ENCODE measurements around a stretch of chr16.

GRCh38 chr16:49858219-49859071 lies 2.5 kb upstream of the ZNF423 start:
- PRO-cap: bidirectional peak, plus-strand start at chr16:49858508, minus-strand start at chr16:49858313

- PRO-cap: no peak
These were observed 27.9 kb upstream of the ZNF423 start for GRCh38 chr16:49883694-49884348.

DNA sequence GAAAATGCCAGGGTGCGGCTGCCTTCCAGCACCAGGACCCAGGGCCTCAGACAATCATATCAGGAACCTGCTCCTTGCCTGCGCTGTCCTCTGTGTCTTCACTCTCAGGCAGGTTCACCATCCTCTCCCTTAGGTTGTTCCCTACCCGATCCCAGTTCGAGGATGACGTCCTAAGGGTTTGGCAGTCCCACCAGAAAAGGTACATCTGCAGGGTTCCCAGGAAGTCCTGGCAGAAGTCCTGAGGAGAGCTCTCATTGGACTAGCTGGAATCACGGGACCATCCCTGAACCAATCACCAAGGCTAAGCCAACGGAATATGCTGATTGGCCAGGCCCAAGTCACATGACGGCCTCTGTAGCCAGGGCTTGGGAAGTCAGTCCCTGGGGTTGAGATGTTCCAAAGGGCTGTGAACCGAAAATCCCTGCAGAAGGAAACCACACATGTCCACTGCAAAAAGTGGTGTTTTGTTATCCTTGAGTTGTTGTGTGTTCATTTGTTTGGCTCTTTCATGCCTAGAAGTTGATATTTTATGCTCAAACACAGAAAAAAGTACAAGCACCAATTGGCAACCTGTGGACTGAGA lies 68.1 kb upstream of the ZNF423 start:
- PRO-cap: no peak

GRCh38 chr16:50153790-50154652 lies 915 bp downstream of the TENT4B start:
- PRO-cap: no peak

DNA sequence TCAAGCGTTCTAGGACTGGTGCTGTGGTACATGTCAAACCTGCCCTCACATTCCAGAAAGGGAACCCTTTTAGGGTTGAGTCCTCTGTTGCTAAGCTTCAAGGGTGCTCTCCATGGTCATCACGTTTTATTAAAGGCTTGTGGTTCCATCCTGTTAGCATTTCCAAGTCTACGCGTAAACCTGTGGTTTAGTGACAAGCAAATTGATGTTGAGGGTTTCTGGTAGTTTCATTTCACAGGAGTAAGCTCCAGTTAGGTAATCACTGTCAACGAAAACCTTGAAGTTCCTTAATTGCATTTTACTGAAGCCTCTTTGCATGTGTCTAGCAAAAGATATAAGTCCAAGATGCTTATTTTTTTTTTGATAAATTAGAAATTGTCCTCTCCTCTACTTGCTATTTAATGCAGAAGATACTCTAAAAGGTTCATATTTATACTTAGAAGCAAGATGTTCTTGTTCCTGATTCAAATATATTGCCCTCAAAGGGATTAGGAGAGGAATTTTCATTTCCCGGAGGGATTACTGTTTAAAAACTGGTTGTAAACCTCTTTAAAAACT lies 2.6 kb downstream of the TENT4B start:
- PRO-cap: no peak

DNA sequence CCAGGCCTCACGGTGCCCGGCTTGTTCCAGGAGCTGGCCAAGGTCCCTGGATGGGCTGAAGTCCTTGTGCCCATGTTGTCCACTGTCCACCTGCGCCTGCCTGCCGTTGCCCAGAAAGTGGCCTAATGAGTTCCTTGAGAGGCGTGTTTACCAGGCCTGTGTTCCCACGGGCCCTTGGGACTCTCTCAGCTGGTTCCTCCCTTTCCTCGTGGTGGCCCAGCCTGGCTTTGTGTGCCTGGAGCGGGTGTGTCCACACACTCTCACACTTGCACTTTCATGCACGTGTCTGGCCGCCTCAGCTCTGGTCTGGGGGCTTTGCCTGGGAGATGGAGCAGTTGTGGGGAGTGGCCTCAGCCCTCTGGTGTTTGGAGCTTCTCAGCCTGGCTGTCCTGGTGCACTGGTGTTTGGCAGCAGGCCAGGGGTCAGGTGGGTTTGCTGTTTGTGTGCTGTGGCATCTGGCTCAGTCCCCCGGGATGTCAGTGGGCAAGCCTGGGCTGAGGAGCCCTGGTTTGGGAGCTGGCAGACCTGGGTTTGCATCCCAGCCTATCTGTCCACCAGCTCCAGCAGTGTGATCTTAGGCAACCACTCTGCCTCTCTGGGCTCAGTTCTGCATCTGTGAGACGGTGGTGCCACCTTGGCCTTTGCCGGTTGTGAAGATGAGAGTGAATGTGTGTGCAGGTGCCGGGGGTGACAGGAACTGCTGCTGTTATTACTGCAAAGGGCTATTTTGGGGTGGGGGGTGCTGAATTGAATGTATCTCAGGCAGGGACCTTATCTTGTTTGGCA lies 18.1 kb downstream of the ADCY7 start:
- PRO-cap: no peak

GRCh38 chr16:50333994-50335094 lies 34.4 kb downstream of the BRD7 start:
- PRO-cap: no peak

DNA sequence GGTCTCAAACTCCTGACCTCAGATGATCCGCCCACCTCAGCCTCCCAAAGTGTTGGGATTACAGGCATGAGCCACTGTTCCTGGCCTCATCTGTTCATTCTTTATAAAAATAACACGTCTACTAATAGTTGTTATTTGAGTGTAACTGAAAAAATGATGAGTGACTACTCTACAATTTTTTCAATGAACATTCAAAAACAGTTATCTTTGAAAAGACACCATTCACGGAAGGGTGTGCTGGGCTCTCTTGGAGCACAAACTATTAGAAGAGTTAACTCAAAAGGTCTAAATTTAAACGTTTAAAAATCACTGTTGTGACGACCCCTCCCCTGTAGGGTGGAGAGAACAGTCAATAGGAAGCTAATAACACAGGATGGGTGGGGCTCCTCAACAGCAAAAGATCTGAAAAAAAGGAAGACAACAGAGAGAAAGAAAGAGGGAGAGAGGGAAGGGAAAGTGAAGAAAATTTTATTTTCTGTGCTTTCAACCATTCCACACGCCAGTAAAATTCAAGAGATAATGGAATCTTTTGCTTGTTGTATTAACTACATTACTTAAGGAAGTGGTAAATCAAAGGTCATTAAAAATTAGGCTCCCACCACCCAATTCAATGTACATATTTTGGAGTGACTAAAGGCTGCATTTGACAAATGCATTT lies 31.2 kb downstream of the BRD7 start:
- PRO-cap: no peak

DNA sequence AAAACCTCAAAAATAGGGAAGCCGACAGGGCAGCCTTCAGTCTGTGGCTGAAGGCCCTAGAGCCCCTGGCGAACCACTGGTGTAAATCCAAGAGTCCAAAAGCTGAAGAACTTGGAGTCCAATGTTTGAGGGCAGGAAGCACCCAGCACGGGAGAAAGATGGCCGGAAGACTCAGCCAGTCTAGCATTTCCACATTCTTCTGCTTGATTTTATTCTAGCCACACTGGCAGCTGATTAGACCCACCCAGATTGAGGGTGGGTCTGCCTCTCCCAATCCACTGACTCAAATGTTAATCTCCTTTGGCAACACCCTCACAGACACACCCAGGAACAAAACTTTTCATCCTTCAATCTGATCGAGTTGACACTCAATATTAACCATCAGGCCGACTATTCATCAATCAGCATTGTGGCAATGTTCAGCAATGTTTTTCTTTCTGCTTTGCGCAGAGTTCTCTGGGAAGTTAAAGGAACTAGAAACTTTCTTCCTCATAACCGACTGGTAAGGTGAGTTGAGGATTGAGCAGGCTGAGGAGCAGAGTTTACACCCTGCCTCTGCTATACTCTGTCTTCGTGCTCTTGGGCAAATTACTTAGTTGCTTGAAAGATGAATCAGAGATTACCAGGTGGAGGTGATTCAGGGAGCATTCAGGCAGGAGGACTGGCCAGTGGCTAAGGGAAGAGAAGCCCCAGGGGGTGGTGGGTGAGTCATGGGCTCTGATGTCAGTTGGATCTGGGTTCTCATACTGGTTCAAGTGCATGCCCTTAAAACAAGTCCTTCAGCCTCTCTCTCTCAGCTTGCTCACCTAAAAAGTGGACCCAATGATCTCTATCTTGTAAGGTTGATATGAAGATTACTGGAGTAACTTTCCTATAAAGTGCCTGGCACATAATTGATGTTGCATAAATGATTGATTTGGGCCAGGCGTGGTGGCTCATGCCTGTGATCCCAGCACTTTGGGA lies 28.2 kb upstream of the BRD7 start:
- PRO-cap: no peak

DNA sequence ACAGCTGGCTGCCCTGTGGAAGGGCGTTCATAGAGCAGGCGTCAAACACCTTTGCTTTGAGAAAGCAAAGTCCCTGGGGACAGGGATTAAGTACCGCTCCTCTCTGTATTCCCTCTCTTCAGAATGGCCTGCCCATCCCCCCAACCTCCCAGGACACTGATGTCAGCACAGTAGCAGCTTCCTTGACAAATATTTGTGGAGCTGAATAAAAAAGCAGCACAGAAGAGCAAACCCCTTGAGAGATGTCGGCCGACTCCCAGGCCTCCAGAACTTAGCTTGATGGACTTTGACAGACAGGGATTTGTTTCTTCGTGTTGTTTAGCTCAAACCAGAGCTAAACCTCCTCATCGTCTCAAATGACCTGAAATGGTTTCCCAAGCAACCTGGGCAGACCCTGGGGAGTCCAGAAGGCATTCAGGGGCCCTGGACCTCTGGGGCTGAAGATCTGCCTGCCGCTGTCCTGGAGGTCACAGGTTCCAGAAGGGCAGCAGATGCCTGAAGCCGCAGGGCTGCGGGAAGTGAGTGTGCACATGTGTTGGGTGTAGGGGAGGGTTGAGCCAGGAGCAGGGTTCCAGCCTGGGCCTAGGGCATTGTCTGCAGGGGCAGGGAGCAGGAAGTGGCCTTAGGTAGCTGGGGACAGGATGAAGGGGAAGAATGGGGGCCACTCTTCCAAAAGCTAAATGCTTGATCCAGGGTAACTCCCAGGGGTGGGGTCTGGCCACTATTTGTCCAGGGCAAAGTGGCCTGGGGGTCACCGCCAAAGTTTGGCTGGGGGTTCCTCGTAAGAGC lies 42.3 kb upstream of the NKD1 start:
- PRO-cap: no peak

DNA sequence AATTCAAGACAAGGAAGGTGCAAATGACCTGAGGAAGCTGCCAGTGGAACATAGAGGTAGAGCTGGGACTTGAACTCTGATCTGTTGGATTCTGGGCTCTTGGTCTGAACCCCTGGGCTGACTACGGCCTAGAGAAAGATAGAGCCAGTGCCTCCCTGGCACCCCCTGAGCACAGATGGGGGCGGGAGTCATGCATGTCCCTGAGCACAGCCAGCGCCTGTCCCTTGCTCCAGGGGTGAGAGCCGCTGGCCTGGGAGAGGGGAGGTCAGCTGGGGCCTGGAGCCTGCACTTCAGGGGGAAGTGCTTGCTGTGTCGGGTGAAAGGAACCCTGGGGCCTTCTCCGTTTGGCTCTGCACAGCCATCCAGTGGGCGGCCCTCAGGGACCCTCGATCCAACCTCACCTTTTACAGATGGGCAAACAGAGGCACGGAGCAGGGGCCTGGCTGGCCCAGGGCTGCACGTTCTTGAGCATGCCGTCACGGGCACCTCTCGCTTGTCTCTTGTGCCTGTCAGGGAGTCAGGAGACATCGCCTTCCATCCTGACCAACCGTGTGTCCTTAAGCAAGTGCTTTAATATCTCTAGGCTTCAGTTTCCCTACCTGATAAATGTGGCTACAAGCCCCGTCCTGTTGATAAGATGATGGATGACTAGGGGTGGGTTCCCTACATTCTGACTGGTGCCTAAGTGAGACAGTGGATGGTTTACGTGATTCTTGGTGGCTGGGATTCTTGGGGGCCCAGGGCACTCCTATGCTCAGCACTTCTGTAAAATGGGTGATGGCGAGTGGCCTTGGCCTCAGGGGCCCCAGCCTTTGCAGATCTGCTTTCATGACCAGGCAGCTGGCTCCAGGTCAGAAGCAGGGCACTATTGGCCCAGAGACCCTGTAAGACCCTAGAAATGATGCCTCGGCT lies 1.8 kb downstream of the SNX20 start:
- PRO-cap: no peak

DNA sequence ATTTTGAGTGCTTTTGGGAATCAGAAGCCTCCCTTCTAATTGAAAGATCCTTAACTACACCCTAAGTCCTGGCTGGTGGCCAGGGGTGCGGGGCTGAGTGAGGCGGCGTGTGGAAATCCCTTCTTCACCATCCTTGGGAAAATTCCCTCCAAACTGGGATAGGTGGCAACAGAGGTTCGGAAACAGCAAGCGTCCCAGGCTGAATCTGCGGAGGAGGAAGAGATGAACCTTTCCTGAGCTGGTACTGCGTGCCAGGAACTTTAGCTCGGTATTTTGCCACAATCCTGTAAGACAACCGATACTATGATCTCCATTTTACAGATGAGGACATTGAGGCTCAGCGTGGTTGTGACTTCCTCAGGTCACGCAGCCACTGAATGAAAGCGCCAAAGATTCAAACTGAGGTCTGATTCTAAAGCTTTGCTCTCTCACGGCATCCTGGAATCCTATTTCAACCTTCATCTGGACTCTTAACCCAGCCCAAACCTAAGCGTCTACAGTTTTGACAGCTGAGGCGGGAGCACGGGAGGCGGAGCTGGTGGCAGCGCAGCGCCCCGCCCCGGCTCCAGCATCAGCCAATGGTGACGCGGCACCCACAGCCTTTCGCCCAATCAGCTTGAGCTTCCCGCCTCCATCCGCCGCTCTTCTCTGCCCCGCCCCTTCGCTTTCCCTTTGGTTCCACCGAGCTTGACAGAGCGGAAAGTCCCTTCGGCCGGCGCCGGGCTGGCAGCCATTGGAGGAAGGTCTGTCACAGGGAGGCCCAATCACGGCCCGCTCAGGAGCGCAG lies 493 bp upstream of the CYLD start:
- PRO-cap: bidirectional peak, plus-strand start outside the sequence, minus-strand start at position 448 of the sequence

DNA sequence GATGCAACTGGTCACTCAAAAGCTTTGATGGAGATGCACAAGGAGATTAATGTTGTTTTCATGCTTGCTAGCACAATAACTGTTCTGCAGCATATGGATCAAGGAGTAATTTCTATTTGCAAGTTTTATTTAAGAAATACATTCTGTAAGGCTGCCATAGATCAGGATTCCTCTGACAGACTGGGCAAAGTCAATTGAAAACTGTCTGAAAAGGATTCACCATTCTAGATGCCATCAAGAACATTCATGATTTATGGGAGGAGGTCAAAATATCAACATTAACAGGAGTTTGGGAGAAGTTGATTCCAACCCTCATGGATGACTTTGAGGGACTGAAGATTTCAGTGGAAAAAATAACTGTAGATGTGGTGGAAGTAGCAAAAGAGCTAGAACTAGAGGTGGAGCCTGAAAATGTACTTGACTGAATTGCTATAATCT lies 24.5 kb downstream of the CYLD start:
- PRO-cap: no peak

GRCh38 chr16:50826849-50827240 lies 85.0 kb downstream of the CYLD start:
- PRO-cap: no peak

DNA sequence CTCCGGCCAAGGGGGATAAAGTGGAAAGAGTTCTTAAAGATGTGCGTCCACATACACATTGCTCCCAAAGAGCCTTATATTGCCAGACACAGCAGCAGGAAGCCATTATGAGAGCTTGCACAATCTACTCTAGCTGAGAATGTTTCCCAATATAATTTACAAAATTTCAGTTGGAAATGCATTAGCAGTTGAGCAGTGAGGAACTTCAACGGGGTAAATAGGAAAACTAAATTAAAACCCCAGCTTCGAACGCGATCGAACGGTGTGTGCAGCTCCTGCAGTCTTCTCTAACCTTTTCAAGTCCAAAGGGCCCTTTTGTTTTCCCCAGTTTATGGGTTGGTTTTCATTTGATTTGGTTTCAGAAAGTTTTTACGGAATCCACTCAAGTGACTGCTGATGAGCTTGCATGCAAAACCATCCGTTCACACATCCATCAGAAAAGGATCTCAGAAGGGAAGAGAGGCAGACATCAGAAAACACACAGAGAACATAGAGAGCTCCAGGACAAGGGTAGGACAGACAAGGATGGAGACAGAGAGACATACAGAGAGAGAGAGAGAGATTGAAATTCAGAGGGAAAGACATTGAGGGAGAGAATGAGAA lies 95.4 kb downstream of the SALL1 start:
- PRO-cap: no peak

GRCh38 chr16:51134031-51135016 lies 16.7 kb downstream of the SALL1 start:
- PRO-cap: no peak

GRCh38 chr16:51156827-51157283 lies 5.8 kb upstream of the SALL1 start:
- PRO-cap: no peak

- PRO-cap: no peak
These were observed 30.3 kb upstream of the SALL1 start for GRCh38 chr16:51181019-51182033.

DNA sequence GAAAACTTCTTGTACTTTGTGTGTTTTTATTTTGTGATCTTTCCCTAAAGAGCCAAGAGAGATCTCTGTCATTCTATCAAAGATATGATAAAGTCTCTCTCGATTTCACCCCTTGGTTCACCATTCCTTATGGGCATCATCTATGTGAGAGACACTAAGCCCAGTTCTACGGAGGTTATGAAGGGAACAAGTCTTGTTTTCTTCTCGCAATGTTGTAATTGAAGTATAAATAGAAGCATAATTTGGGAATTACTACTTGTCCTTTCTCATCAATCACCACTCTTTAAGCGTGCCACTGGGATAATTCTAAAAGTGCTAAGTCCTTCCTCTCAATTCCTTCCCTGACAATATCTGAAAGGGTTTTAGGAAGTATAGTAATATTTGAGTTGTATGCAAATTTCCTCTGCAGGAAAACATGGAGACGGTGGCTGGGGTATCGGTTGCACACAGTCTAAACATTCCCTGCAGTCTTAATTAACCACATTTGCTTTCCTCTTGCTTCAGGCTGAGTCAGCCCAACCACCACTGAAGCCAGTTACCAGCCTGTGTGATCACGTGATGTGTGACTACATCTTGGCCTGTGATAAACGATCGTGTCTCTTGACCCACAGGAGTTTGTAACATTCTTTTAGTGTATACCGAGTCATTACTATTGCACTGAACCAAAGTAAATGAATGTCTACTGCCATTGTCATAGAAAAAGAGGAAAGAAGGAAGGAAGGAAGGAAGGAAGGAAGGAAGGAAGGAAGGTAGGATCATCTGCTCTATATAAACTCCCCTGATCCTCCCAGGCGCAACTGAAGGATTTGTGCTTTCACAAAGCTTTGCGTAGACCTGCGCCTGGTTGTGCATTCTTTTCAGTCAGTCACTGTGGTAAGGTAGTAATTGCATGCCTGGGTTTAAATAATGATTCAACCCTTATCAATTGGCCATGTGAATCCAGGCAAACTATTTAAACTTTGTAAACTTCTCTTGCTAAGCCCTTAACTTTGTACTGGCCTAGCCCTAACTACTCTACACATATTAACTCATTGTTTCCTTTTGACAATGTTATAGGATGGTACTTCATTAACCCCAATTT lies 280.5 kb upstream of the SALL1 start:
- PRO-cap: no peak

GRCh38 chr16:51556965-51557612 lies 406.0 kb upstream of the SALL1 start:
- PRO-cap: no peak